Astrocyte (in vitro differentiated cells and primary cell): ENCODE results near the genes CDK20 and SPATA31C2.

DNA sequence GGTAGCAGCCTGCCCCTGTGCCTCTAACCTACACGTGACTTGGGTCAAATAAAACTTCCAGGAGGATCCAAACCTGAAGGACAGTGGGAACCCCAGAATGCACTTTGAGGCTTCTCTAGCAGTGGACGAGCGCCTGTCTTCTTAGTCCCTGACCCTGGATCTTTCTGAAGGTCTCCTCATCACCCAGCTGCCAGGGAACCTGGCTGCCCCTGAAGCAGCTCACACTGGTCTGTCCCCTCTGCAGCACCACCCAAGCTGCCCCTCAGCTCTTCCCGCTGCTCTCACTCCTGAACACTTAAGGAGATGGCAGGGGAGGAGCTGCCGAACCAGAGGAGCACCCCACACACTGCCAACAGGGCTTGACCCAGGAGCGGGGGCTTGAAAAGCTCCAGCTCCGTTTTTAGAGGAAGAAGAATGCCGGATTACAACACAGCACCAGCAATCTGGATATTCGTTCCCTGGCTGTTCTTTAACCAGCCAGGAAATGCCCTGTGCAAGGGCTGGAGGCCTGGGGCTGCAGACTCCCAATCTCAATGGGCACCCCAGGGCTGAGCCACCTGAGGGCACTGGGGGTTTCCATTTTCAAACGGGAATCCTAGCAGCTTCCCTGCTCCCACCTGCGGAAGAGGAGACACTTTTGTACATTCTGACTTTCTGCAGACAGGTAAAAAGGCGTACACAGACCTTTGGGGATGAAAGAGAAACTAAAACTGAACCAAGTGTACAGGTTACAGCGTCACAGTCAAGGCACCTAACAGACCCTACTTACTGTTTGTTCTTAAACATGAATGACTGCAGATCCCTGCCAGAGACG, 36.4 kb downstream of the GOLM1 start:
- PRO-cap: no peak
- RRBS, 2 experiments: no CpG with 5 or more reads among the region's 14 CpGs

DNA sequence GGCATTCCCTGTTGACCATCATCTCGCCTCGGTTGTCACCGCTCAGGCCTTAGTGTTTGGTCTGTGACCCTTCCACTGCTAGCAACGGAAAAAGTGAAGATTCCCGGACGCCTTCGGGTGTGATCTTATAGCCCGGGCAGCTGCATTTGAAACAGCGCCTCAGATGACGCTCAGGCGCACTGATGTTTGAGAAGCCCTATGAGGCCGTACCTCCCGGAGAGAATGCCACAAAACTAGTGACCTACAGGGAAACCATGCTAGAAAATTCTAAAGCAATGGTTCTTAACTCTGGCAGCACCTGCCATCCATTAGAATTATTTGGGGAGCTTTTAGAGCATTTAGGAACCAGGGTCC, 668 bp upstream of the GOLM1 start:
- PRO-cap: unidirectional peak, minus-strand start at position 31 of the sequence
- RRBS, 2 experiments: 21 to 22% methylated on average over 5 of the region's 13 CpGs

- PRO-cap: no peak
- RRBS, 2 experiments: no CpG with 5 or more reads among the region's 6 CpGs
Measured at GRCh38 chr9:86286864-86287387, 4.6 kb upstream of the ISCA1 start.

GRCh38 chr9:86584416-86584697, 230.1 kb upstream of the TUT7 start:
- PRO-cap: no peak
- RRBS, 2 experiments: no CpG with 5 or more reads among the region's 3 CpGs

DNA sequence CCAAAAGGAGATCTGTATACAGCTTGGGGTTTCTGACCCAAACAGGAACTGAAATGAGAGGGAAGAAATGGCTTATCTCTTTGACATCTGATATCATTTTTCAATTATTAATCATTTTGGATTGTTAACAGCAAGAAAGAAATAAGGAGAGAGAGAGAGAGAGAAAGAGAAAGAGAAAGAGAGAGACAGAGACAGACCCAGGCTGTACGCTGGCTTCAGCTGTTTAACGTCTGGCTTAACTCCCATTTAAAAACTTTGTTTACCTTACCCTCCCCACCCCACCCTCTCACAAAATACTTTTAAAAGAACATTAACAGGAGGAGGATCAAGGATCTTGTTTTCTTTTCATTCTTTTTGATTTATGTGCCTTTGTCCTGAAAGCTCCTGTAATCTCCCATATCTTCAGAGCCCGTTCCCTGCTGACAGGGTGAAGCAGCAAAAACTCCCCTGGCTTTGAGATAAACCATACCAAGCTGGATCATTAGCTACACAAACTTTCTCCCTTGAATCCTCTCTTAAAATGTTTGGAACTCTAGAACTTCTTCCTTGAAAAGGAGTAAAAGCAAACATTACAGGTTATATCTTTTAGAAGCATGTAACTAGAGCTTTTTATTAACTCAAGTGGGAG, 231.5 kb upstream of the TUT7 start:
- PRO-cap: no peak
- RRBS, 2 experiments: no CpG with 5 or more reads among the region's 3 CpGs

- PRO-cap: no peak
- RRBS, 2 experiments: no CpG with 5 or more reads among the region's 4 CpGs
Measured at GRCh38 chr9:86707959-86708563, 239.2 kb downstream of the GAS1 start.

- PRO-cap: no peak
- RRBS, 2 experiments: no CpG with 5 or more reads among the region's 4 CpGs
Measured at GRCh38 chr9:86808054-86808332, 139.3 kb downstream of the GAS1 start.

DNA sequence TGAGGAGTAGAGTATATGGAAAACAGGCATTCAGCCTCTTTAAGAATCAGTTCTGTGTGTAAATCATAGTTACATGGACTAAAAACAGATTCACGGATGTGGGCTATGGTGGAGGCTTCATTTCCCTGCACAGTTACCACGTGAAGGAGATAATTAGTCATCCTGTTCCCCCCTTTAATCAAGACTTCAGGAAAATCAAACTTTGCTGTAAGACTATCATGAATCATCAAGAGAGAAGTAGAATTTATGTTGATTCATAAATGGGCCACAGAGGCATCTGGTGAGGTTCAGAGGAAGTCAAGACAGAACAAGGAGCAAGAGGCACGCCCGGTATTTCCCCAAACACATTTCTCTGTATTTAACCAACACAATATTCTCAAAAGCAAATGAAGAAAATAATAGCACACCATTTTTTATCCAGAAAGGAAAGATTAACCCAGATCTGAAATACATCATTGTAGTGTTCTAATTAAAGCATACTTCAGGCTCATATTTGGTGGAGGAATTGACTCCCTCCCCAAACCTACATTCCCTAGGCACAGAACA, 175.7 kb upstream of the GAS1 start:
- PRO-cap: no peak
- RRBS, 2 experiments: no CpG with 5 or more reads among the region's 4 CpGs

DNA sequence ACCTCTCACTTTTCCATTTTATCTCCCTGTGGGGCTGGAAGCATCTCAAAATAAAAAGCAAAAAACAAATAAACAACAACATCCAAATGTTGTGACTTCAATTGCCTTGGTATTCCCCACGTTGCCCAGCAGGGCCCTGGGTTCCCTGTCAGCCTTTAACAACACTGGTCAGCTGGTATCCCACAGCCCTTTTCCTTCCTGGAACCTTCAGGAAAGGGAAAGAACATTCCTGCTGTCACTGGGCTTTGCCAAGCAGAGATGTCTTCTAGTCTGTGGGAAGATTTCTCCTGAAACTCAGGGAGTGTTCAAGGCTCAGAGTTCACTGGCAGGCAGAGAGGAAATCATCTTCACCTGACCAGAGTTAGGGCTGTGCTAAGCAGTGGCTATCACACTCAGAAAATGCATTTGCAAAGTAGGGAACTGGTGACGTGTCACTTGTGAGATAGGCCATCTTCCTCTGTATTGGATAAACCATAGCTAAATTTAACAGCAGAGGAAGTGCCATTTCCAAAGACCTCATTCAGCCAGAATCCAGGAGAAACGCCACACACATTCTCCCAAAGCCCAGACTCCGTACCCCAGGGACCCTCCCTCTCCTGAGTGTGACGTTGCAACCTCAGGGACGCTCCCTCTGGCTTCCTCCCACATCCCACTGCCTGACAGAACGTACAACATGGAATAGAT, 274.1 kb upstream of the DAPK1 start:
- PRO-cap: no peak
- RRBS, 2 experiments: no CpG with 5 or more reads among the region's 7 CpGs

- PRO-cap: no peak
- RRBS, 2 experiments: no CpG with 5 or more reads among the region's 7 CpGs
Measured at GRCh38 chr9:87373894-87374535, 123.7 kb upstream of the DAPK1 start.

- PRO-cap: no peak
- RRBS, 2 experiments: no CpG with 5 or more reads among the region's 21 CpGs
Measured at GRCh38 chr9:87410537-87411400, 86.9 kb upstream of the DAPK1 start.

DNA sequence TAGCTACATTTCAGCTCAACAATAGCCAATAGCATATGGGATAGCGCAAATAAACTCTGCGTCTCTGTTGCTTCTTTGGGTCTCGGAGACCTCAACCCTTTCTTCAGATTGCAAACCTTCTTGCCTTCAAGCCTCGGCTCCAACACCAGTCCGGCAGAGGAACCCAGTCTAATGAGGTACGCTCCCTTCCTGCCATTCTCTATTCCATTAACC, 634 bp upstream of the DAPK1 start:
- PRO-cap: no peak
- RRBS, 2 experiments: no CpG with 5 or more reads among the region's 6 CpGs

GRCh38 chr9:87513893-87514517, 16.3 kb downstream of the DAPK1 start:
- PRO-cap: no peak
- RRBS, 2 experiments: no CpG with 5 or more reads among the region's 3 CpGs

GRCh38 chr9:87564684-87565322, 67.1 kb downstream of the DAPK1 start:
- PRO-cap: no peak
- RRBS, 2 experiments: no CpG with 5 or more reads among the region's 7 CpGs

- PRO-cap: no peak
- RRBS, 2 experiments: no CpG with 5 or more reads among the region's 9 CpGs
Measured at GRCh38 chr9:87643079-87643681, 82.7 kb upstream of the CTSL start.

DNA sequence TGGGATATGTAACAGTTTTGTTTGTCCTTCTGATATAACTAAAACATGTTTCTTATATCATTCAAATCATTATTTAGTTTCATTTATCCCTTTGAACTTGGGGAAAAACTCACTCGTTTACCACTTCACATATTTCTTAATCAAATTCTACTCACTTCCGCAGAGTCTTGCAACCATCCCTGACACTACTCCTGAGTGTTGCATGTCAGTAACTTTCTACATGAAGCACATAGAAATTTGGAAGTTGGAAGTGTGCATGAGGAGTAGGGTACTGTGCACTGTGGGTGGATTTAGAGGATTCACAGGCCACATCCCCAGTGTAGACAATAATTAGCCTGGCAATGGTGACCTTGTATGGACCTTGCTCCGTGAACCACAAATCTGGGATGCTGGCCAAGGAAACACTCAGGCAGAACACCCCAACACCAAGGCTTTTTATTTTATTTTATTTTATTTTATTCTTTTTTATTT, 25.4 kb downstream of the CTSL start:
- PRO-cap: no peak
- RRBS, 2 experiments: no CpG with 5 or more reads among the region's 3 CpGs

- PRO-cap: no peak
- RRBS, 2 experiments: no CpG with 5 or more reads among the region's 17 CpGs
Measured at GRCh38 chr9:87909564-87910173, 27.0 kb downstream of the SPATA31E1 start.

DNA sequence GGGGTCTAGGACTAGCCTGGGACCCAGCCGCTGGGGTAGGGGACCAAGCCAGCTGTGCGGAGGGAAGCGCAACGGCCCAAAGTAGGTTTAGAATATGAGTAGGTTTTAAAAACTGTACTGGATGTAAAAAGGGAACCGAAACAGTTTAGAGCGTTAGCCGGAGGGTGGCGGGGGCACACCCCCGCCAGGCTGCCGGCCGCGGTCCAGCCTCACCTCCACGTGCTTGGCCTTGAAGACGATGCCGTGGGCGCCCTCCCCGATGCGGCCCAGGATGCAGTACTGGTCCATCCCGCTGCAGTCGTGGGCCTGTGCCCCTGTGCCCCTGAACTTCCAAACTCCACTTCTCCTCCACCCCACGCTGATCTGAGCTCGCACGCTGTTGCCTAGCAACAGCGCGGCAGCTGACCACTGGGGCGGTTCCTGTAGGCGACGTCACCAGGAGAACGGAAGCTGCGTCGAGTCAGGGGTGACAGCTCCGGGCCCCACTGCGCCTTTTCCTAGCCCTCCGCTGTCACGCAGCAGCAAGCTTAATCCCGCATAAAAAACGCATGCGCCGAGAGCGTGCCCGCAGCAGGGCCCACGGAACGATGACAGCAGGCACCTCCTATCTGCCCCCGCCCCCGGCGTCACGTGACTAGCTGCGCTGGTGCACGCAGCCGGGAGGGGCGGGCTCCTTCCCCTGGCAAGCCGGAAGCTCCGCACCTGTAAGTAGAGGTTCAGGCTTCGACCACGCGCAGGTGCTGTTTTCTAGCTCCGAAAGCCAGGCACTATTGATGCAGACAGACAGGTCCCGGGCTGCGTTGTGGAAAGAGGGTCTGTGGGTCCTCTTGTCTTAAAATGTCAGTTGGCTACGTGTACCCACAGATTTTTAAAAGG, at the start of gene CDK20:
Gene CDK20, minus strand, starts transcription at position 375 of the 876 bp plus-strand sequence.
- PRO-cap: no peak
- RRBS, 2 experiments: 0 to 6% methylated on average over 10 to 13 of the region's 60 CpGs

GRCh38 chr9:88138181-88138644, at the start of gene SPATA31C2:
Gene SPATA31C2 (minus strand): TSS chr9:88138475.
- PRO-cap: no peak
- RRBS, 2 experiments: no CpG with 5 or more reads among the region's 8 CpGs

GRCh38 chr9:88193620-88194145, 55.4 kb upstream of the SPATA31C2 start:
- PRO-cap: no peak
- RRBS, 2 experiments: no CpG with 5 or more reads among the region's 6 CpGs